A673 (cell line): ENCODE data around the genes EML5 and FOXN3.

GRCh38 chr14:81269346-81269720 is 48.6 kb upstream of the GTF2A1 start:
- PRO-cap: no peak

DNA sequence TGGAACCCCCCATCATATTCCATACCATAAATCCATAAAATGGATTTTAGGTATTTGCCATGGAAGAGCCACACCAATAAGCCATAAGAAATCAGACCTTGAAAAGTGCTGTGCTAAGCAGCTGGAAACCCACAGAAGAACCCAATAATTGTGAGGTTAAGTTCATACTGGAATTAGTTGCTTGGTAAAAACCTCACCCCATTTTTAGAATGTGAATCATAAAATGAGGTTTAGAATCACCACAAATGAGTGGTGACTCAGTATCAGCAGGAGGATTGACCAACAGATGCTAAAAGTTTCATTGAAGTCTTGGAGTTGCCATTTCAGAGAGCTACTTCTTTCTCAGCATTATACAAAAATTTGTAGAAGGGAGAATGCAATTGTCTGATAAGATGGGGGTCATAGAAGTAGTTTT is 1.3 kb upstream of the STON2 start:
- PRO-cap: no peak

DNA sequence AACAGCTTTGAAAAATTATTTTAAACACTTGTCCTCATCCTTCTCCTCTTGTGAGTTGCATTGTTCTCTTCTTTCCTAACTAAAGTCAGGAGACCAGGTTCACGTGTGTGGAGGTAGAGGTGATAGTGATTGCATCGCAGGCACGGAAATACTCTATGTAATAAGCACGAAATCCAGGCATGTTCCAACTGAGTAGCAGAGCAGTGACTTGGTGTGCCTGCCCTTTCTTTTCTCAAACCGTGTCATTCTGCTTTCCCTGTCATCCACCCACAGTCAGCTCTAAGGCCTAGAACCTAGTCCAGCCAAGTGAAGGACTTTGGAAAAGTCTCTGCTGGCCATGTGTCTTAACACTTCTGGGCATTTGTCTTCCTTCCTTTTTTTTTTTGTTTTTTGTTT is 960 bp upstream of the SEL1L start:
- PRO-cap: no peak

DNA sequence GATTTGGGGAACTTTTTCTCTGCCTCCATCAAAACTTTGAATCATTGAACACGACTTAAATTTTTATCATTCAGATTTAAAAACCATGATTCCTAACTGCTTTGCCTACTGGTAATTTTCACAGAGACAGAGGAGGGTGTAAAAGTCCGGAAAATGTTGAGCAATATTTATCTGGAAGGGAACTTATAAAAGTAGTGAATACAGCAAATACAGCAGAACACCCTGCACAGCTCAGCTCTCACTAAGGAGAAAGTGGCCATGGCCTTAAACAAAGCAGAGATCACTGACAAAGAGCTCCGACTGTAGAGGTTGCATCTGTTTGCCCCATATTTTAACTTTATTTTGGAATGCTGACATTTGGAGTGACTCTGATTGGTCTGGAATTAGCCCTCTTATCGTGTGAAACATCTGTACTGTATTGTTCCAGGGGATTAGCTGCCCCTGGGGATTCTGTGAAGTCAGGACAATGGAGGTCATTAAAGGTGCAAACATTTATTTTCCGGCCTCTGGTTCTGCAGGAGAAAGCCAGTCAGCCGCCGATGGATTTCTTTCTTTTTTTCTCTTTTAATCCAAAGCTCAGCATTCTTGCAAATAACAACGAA is 1275.7 kb upstream of the FLRT2 start:
- PRO-cap: bidirectional peak, plus-strand start at position 485 of the sequence, minus-strand start at position 285 of the sequence

DNA sequence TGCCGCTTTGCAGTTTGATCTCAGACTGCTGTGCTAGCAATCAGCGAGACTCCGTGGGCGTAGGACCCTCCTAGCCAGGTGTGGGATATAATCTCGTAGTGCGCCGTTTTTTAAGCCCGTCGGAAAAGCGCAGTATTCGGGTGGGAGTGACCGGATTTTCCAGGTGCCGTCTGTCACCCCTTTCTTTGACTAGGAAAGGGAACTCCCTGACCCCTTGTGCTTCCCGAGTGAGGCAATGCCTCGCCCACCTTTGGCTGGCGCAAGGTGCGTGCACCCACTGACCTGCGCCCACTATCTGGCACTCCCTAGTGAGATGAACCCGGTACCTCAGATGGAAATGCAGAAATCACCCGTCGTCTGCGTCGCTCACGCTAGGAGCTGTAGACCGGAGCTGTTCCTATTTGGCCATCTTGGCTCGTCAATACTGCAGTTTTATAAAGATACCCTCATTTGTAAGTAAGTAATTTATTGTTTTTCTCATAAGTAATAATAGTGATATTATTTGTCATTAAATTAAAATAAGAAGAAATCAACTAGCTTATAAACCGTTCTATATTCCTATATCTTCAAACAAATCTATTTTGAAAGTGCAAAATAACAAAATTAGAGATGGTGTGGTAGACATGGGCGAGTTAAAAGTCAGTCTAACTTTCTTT is 550.3 kb downstream of the FLRT2 start:
- PRO-cap: no peak

DNA sequence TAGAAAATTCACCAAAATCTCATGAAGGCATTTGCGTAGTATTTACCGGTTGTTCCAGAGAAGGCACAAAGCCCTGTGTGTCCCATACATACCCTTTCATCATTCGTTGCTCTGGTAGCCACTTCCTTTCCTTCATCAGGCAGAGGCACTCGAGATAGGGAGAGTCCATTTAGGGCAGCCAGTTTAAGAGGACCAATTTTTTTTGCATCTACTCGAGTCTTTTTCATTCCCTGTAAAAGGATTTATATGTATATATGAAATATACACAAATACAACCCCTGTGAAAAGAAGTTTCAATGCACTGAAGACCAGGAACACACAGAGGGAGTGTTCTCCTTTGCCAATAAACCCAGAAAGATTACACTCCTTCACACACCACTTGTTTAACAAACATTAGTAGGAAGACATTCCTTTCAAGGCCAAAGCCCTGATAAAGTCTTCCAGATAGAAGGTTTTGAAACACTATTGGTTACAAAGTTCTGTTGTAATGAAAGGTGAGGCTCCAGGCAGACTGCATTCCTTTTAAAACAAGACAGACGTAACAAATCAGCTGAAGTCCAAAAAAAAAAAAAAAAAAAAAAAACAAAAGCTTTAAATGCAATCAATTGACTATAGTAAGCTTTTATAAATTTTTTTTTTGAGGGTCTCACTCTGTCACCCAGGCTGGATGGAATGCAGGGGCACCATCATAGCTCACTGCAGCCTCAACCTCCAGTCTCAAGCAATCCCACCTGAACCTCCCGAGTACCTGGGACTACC is 81.1 kb downstream of the PTPN21 start:
- PRO-cap: no peak

- PRO-cap: no peak
These were observed 62.5 kb downstream of the PTPN21 start for GRCh38 chr14:88492133-88492977.

- PRO-cap: no peak
These were observed 110.6 kb downstream of the EML5 start for GRCh38 chr14:88682078-88682545.

DNA sequence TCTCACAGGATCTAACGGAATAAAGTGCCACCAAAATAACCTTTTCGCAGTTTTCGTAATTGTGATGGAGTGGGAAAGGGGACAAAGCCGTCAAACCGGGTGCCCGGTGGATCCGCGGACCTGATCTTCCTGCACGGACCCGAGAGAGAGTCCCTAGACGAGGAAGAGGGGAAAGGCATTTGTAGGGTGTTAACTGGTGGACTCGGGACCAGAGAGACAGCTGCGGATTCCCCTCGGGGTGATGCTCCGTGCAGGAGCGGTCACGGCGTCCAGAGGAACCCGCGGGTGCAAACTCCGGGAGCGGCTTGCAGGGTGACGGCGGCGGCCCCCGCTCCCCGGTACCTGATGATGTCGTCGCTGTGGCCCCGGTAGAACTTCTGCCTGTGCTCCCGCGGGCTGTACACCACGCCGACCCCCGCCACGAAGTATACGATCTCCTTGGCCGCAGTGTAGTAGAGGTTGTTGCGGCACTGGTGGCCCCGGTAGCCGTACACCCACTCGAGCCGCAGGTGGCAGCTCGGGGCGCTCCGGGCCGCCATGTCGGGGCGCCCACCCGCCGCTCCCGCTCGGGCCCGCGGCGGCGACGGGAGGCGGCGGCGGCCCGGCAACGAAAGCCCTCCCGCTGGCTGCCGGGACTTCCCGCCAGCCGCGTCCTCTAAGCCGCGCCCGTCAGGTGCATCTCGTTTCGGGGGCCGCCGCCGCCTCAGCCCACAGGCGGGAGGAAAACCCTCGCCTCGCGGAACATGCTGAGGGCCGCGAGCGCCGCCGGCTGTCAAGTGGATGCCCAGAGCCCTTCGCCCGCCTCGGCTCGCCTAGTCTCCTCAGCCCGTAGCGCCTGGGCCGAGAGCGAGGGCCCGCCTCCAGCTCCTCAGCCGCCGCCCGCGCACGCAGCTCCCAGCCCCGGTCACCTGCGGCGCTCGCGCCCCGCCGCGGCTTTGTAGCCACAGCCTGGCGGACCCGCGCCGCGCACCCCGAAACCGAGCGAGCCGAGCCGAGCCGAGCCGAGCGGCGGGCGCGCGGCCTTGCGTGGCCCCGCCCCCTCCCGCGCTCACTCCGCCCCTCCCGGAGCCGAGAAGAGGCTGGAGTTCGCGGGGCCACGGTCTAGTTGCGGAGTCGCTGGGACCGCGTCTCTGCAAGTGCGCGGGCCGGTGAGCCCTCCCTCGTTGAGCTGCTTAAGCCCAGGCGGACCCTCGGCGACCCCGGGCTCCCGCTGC is at the start of gene EML5:
Gene EML5 (minus strand): TSS at position 989 of the 1,214 bp plus-strand sequence.
- PRO-cap: bidirectional peak, plus-strand start at position 1,102 of the sequence, minus-strand start at position 910 of the sequence

DNA sequence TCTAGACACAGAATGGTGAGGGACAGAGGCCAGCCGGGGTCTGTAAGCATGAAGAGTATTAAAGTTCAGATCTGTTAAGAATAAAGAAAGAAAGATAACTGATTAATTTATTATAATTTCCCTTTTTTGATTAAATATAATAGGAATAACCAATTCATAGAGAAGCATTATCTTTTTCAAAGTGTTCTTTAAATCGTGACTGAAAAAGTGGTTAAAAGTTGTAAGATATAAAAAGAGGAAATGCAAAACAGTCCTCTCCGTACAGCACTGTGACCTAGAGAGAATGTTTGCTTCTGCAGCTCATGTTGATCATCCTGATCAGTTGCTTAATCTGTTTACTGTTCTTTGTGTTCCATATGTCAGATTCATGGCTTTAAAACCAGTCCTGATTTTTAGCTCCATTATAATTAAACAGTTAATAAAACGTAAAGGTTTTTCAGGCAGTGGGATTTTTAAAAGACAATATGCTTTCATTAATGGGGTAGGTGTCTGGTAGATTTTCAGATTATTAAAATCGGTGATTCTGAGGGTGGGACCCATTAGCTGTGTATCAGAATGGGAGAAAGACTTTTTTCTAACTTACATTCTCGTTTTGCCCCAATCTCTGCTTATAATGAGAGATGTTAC is 4.8 kb downstream of the TTC8 start:
- PRO-cap: no peak

DNA sequence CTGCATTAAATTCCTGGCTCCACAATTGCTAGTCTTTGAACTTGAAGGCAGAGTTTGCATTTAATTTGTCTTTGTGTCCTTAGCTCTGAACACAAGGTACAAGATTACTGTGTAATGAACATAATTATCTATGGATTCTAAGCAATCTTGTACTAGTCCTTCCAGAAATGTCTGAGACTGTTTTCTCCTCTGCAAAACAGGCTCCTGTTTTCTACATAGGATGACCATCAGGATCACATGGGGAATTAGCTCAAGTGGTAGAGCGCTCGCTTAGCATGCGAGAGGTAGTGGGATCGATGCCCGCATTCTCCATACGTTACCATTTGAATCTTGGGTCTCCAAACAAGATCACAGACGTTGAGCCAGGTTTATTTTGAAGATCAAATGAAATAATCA is 154.4 kb downstream of the TTC8 start:
- PRO-cap: no peak

GRCh38 chr14:89158051-89159043 is 258.7 kb downstream of the FOXN3 start:
- PRO-cap: no peak

- PRO-cap: no peak
These were observed 254.3 kb downstream of the FOXN3 start for GRCh38 chr14:89162536-89163238.

DNA sequence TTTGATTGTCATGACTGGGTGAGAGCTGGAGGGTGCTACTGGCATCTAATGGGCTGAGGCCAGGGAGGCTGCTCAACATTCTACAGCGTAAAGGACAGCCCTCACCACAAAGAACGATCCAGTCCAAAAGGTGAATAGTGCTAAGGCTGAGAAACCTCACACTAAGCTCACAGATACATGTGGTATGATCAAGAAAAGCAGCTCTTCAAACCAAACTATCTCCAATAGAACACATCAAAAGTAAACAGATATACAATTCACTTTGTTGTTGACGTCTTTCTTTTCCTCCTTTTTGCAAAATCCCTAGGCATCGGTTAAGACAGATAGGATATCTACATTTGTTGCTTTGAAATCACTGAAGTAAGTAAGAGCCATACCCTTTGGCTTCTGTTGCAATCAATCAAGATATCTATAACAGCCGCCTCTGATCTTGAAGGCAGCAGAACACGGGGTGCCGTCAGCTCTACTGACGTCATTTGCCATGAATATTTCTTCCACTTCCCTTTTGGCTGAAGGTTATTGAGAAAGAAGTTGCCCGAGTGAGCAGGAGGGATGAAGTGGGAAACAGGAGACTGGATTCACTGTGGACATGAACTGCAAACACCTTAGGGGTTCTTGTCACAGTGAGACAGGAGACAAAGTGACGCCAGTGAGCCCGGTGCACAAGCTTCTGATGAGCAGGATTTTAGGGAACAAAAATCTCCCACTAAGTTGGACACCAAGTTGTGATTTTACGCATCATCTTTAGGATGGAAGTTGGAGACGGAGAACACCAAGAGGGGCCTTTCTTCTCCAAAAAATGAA is 218.2 kb downstream of the FOXN3 start:
- PRO-cap: no peak

DNA sequence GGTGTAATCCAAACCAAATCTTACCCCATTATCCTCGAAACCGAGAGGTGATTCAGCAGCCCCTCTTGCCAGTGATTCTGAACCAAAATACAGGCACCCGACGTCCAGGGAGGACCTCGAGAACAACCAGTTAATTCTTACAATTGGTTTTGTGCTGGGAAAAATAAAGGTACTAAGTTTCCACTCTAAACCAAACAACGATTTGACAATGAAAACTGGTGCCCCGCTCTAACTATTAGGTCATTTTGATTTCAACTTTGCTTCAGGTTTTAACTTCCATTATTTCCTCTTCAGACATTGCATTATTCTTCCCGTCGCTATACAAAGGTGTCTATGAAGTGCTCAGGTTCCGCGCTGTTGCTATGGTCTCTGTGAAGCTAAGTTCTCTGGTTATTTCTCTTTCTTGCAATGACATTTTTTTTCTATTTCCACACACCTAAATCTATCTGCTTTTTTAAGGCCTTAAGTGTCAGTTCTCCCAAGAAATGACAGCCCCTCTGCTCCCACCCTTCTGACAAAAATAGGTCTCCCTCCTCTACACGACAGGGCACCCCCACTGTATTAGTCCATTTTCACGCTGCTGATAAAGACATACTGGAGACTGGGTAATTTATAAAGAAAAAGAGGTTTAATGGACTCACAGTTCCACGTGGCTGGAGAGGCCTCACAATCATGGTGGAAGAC is 139.4 kb downstream of the FOXN3 start:
- PRO-cap: no peak

- PRO-cap: no peak
These were observed 67.0 kb downstream of the FOXN3 start for GRCh38 chr14:89349969-89350429.

- PRO-cap: bidirectional peak, plus-strand start at chr14:89417287, minus-strand start at chr14:89417233
These were observed at the start of gene FOXN3 for GRCh38 chr14:89416830-89417458. FOXN3 (minus strand) TSS chr14:89417233.

DNA sequence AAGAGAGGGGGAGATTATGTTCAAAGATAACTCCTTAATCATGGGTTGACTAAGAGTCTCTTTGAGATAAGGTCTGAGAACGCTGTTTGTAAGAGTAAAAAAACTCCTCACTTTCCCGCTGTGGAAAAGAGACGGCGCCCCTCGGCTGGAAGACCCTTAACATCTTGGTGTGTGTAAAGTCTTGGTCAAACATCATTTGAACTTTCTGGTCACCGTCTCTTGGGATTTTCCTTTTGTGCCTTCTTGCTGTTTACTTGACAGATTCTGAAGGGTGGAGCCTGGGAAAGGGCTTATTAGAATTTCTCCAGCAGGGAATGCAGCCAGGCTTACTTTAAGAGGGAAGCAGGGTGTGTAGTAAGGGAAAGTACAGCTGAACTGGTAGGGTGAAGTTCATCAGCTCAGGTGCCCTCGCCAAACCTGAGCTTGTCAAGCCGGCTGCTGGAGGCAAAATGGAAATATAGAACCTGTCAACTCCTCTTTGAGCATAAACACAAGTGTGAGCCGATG is 5.5 kb upstream of the FOXN3 start:
- PRO-cap: no peak

- PRO-cap: no peak
These were observed 167.8 kb upstream of the FOXN3 start for GRCh38 chr14:89584750-89585309.

DNA sequence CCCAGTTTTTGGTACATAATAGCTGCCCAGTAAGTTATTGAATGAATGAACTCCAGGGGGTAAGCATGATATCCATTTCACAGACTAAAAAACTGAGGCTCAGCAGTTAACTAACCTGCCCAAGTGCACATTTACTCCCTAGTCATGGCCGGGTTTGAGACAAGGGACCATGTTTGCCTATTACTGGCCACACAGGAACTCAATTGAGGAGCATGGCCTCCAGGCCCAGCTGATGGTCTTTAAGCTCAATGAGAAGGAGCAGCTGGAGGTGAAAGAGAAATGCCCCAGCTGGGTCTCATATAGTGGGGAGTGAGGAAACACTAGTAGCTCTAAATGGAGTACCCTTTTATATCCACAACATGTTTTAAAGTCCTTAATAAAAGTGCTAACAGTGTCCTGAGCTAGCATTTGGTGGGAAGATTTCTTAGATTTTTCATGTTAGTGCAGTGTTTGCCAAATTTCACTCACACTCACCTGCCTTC is 1.6 kb downstream of the TDP1 start:
- PRO-cap: no peak